Cerebellum (tissue), 5 donors: ENCODE data around the genes SLC6A19, NDUFS6 and ADAMTS16.

GRCh38 chr5:1201287-1201939 is at the start of gene SLC6A19:
Gene SLC6A19 (plus strand): TSS chr5:1201595.
- PRO-cap, 3 experiments: no peak in any of the 3 experiments
- RAMPAGE, long total RNA: no peak

DNA sequence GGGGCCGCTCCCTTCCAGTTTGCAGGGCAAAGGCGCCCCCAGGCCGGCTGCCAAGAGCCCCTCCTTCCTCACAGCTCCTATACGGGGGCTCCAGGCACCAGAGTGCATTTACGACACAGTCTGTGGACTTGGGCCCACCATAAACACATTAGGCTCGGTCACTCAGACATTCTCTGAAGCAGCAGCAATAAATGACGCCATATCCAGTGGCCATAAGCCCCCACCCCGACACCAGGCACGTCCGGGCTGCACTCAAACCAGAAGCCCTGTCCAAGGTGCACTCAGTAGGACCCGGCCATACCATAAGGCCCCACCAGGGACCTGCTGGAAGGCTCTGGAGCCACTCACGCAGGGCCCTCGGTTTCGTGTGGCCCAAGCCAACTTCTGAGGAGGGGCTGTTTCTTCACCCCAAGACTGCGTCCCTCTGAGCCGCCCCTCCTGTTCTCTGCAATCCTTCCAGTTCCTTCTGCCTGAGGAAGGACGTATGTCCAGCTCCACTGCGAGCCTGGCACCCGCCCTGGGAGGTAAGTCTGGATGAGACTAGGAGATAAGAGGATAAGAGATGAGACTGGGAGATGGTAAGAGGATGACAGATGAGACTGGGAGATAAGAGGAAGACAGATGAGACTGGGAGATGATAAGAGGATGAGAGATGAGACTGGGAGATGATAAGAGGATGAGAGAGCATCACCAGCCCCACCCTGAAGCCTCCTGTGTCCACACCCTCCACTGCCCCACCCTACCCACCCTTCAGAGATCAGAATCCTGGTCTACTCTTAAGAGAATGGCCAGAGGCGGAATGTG is 26.8 kb downstream of the SLC6A18 start:
- PRO-cap, 3 experiments: no peak in any of the 3 experiments
- RAMPAGE, long total RNA: no peak

GRCh38 chr5:1474361-1475380 is 29.4 kb upstream of the SLC6A3 start:
- PRO-cap, 3 experiments: no peak in any of the 3 experiments
- RAMPAGE, long total RNA: no peak

DNA sequence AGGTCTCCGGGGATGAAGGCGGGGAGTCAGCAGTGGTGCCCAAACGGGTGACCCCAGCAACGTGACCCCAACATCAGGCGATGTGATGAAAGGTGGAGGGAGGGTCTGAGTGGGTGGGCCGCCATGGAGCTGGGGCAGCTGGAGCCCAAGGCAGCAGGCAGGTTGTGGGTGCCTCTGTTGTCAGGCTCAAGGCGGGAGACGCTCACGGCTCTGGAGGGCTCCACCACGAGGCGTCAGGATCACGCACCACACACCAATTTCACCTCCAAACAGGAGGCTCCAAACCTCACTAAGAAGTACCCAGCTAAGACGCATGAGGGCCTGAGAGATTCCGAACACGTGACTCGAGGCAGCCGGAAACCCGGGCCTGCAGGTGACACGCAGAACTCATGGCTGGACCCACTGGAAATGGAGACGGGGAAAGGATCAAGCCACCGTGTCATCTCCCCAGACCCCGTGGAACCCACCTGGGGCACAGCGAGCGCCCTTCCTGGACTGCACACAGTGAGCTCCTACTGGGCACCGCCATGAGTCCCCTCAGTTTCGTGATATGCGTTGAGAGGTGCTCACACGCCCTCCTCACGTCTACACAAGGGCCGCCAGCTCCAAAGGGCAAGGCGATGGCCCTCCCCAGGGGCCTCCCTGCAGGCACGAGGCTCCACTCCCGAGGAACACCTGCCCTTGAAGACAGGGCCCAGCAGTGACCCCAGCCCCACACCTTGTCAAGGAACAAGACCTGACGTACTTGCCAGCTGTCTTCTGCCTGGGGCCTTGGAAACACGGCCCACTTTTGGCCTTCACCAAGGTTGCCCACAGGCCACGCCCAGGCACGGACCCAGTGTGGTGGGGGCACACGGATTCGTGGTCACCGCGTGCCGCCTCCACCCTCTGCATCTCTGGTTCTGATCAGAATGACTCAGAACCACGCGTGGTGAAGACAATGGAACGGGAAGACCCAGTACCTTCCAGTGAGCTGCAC is 37.0 kb downstream of the LPCAT1 start:
- PRO-cap, 3 experiments: no peak in any of the 3 experiments
- RAMPAGE, long total RNA: no peak

- PRO-cap, 3 experiments: no peak in any of the 3 experiments
- RAMPAGE, long total RNA: no peak
These were observed 34.4 kb downstream of the LPCAT1 start for GRCh38 chr5:1489357-1489845.

DNA sequence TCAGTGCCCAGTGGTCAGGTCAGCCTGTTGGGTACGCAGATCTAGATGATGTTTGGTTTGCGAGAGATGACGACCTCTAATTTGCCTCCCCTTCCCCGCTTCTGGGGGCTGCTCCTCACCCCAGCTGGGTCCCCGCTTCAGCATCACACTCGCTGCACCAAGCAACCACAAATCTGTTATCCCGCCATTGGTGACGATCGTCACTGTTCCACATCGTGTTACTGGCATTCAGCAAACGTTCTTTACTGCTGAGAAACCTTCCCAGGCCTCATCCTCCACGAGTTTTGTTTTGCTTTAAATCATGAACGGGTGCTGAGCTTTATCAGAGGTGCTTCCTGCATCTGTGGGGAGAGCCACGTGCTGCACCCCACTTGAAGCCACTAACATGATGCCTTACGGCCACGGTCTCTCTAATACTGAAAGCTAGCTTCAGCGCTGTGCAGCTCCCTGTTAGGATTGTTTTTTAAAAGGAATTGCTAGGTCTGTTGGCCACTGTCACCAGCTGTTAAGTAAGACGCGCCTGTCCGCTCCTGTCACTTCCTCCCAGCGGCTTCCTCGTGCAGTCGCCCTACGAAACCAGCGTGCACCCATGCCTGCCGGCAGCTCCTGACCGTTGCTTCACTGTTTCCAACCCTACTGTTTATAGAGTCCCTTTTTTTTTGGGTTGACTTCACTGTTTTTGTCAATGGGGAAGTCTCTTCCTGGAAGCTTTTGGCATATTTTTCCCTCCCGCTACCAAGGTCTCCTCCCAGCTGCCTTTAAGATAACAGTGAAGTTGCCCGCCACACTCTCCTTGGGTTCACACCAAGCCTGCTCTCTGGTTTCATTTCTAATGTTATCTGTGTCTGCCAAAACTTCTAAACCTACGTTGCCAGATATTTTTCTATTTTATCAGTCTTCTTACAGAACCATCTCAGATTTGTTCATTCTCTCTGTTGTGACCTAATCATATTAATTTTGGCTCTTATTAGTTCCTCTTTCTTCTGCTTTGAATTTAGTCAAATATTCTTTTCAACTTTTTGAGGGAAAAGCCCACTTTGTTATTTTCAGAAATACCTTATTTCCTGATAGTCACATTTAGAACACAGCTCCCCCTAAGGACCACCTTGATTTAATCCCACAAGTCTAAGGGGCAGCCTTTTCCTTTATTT is 20.3 kb downstream of the LPCAT1 start:
- PRO-cap, 3 experiments: no peak in any of the 3 experiments
- RAMPAGE, long total RNA: no peak

DNA sequence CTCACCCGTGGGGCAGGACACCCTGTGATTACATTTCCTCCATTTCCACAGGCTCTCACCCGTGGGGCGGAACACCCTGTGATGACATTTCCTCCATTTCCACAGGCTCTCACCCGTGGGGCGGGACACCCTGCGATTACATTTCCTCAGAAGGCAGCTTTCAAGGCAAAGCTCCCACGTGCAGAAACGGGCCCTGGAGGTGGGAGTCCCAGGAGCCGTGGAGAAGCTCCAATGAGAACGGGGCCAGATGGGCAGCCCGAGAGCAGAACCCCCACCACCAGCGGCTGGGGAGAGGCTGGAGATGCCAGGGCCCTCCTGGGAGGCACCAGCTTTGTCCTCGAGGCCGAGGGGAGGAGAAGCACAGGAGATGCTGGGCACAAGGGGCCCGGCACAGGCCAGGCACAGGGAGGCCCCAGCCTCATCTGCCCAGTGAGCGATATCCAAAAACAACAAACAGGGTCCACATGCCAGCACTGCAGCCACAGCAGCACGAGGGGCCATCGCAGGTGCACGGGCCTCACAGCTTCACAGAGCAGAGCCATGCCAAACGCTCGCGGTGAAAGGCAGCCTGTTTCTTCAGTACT is 9.8 kb downstream of the LPCAT1 start:
- PRO-cap, 3 experiments: no peak in any of the 3 experiments
- RAMPAGE, long total RNA: no peak

DNA sequence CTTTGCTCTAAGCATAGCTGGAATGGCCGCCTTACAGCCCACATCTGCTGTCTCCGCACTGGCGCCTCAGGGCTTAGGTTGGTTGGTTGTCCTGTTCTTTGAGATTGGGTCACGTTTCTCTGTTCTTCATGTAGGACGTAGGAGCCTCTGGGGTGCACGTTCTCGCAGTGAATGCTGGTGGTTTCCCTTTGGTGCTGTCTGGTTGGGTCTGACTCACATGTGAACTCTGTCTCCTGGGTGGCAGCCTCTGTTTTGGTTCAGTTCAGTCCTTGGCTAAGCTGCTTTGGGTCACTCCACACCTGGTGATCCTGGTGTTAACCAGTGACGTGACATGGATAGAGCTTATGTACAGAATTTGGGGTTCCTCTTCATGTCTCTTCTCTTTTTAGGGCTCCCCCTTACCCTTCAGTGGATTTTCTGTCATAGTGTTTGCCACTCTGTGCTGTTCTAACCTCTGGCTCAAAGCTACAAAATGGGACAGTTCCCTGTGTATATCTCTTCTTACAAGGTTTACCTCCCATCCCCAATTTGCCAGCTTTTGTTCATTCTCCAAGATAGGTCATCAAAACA is 12.6 kb upstream of the LPCAT1 start:
- PRO-cap, 3 experiments: no peak in any of the 3 experiments
- RAMPAGE, long total RNA: no peak

GRCh38 chr5:1633545-1634678 is 110.2 kb upstream of the LPCAT1 start:
- PRO-cap, 3 experiments: peak in 3 of 3 experiments; most common plus-strand start chr5:1634035 (in 1); most common minus-strand start chr5:1633981 (in 2)
- RAMPAGE, long total RNA: no peak

GRCh38 chr5:1641376-1641883 is 117.7 kb upstream of the LPCAT1 start:
- PRO-cap, 3 experiments: no peak in any of the 3 experiments
- RAMPAGE, long total RNA: no peak

DNA sequence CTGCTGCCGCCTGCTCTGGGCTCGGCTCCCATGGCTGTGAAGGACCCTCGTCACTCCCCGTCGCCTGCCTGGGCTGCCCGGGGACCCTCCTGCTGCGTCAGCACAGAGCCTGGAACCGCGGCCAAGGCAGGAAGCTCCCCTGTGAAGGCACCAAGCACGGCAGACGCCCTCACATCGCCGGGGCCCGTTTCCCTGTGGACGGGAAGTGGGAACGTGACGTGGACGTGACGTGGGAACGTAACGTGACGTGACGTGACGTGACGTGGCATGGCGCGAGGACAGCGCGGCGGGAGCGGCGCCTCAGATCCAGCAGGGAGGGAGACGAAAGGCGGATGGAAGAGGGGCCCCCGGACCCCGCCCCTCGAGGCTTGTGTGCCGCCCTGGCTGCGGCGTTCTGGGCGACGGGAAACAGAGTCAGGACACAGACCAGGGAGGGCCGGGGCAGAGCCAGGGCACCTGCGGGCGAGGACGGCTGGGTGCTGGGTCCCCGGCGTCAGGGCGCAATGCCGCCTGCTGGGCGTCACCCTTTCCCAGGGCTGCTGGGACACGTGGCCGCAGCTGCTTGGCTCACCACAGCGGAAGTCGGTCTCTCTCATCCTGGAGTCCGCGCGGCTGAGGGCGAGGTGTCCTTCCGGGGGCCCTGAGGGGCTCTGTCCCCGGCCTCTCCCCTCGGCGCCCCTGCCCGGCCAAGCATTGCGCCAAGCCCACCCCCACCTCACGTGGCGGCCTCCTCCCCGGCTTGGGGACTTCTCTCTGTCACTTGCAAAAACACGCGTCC is 53.0 kb downstream of the MRPL36 start:
- PRO-cap, 3 experiments: no peak in any of the 3 experiments
- RAMPAGE, long total RNA: no peak

DNA sequence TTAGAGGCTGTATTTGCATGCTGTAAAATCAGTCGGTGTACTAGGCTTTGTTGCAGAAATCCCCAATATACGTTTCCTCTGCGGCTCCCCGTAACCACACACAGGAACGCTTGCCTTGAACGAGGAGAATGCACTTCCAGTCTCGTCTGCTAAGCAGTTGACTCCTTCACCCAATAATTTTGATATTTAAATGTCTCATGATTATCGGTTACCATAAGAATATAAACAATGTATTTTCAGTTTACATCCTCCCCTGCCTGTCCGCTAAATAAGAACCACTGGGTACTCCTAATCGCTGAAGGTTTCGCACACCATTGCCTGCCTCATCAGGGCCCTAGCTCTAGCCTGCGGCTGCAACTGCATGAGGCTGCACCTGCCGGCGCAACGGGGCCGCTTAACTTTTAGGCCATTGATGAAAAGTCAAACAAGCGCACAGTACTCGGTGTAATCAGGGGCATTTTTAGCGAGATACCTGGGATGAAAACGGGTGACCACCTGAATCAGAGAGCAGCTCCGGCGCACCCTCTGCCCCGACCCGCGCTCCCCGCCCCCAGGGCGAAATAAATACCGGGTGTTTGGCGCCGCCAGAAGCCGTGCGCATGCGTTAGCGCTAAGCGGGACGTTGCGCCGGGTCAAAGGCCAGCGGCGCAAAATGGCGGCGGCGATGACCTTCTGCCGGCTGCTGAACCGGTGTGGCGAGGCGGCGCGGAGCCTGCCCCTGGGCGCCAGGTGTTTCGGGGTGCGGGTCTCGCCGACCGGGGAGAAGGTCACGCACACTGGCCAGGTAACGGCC is at the start of gene NDUFS6:
Gene NDUFS6 (plus strand): TSS at position 642 of the 793 bp plus-strand sequence.
- PRO-cap, 3 experiments: peak in 3 of 3 experiments; most common plus-strand start position 635 of the sequence (in 2); most common minus-strand start position 537 of the sequence (in 3)
- RAMPAGE, long total RNA: start-site peak on the plus strand centred at position 654 of the sequence, 50 bp wide, 754 and 124 reads in 2 replicates

GRCh38 chr5:1931700-1931956 is 48.9 kb upstream of the IRX4 start:
- PRO-cap, 3 experiments: peak in 1 of 3 experiments; most common plus-strand start chr5:1931865 (in 1); most common minus-strand start chr5:1931787 (in 1)
- RAMPAGE, long total RNA: no peak

GRCh38 chr5:1946746-1947122 is 64.0 kb upstream of the IRX4 start:
- PRO-cap, 3 experiments: no peak in any of the 3 experiments
- RAMPAGE, long total RNA: no peak

DNA sequence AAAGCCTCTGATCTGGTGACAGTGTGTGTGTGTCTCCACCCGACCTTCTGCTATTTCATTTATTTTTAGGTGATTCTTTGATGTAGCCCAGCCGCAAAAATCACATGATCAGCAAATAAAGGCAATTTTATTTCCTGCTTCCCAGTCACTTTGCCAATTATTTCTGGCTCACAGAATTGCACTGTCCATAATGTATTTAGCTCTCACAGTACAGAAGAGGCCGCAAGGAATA is 383.9 kb upstream of the IRX4 start:
- PRO-cap, 3 experiments: no peak in any of the 3 experiments
- RAMPAGE, long total RNA: no peak

DNA sequence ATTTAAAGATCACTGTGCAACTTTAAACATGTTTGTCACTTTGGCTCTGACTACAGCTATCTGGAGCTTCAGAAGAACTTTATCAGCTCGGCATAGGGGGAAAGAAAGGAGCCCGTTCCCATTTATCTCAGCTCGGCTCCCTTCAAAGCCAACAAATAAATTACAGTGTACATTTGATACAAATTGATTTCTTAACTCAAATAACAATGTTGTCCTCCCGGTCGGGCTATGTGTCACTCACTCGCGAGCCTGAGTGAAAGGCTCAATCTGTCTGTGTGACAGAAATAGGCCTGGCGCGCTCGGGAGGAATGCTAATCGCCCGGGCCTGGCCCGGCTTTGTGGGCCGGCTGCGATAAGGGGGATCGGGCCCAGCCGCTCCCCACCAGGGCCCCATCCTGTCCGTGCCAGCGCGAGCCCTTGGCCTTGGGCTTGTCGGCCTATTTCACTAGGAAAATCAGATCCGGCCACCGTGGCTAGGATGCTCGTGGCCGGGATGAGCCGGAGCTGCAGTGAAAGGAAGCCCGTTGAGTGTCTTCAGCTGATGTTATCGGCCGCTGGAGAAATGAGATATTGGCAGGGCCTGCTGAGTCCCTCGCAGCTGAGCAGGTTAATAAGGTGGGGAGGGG is 258.6 kb downstream of the IRX1 start:
- PRO-cap, 3 experiments: no peak in any of the 3 experiments
- RAMPAGE, long total RNA: no peak

DNA sequence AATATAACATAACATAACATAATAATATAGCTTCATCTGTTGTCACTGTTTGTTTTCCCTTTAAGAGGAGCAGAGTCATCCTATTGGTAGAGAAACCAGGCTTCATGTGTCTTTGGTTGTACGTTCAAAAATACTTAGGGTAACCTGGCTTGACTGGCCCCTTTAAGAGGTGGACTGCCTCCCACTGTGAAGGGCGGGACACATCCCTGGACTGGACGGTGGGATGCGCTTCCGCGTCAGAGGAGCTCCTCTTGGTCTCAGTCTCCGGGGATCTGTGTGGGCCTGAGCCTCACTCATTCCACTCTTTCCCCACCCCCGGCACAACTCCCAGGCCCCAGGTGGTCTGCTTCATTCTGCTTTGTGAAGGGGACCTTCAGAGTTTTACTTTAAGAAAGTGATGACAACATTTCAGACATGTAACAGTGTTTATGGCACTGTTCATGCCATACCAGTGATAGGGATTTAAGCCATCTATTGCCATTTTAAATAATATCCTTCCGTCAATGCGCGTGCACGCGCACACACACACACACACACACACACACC is 601.1 kb downstream of the IRX1 start:
- PRO-cap, 3 experiments: no peak in any of the 3 experiments
- RAMPAGE, long total RNA: no peak

DNA sequence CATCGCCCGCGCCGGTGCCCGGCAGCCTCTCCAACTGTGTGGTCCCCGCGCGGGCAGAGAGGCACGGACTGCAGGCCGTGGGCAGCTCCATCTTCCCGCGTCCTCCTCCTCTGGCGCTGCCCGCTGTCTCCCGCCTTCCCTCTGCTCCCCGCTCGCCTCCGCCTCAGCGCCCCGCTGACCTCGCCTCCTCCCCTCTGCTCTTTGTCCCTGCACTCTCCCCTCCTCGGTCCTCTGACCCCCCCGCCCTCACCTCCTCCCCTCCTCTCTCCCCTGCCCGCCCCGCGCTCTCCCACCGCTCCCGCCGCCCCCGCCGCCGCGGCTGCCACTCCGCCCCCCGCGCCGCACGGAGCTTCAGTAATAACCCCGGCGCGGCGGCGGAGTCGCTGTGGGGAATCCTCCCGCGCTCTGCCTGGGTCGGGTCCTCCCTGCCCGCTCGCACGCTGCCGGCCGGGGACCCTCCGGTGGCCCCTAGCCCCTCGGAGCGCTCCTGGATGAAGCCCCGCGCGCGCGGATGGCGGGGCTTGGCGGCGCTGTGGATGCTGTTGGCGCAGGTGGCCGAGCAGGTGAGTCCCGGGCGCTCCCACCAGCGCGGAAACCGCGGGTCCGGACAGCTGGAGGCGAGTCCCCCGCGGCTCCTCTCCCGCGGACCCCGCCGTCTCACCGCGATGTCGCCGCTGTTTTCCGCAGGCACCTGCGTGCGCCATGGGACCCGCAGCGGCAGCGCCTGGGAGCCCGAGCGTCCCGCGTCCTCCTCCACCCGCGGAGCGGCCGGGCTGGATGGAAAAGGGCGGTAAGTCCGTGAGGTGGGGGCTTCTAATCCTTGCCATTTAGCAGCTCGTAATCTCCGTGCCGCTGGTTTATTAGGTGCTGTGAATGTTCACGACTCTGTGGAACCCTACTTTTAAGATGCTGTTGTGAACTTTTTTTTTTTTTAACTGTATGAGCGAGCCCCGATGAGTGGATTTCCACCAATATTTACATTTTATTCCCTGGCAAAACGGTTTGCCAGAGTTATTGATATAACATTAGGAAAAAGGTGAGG is at the start of gene ADAMTS16:
Gene ADAMTS16 (plus strand): TSS at position 354 of the 1,042 bp plus-strand sequence.
- PRO-cap, 3 experiments: peak in 3 of 3 experiments; most common plus-strand start position 756 of the sequence (in 3); most common minus-strand start position 112 of the sequence (in 2)
- RAMPAGE, long total RNA: no peak

- PRO-cap, 3 experiments: no peak in any of the 3 experiments
- RAMPAGE, long total RNA: no peak
These were observed 5.8 kb downstream of the ADAMTS16 start for GRCh38 chr5:5145942-5146402.

DNA sequence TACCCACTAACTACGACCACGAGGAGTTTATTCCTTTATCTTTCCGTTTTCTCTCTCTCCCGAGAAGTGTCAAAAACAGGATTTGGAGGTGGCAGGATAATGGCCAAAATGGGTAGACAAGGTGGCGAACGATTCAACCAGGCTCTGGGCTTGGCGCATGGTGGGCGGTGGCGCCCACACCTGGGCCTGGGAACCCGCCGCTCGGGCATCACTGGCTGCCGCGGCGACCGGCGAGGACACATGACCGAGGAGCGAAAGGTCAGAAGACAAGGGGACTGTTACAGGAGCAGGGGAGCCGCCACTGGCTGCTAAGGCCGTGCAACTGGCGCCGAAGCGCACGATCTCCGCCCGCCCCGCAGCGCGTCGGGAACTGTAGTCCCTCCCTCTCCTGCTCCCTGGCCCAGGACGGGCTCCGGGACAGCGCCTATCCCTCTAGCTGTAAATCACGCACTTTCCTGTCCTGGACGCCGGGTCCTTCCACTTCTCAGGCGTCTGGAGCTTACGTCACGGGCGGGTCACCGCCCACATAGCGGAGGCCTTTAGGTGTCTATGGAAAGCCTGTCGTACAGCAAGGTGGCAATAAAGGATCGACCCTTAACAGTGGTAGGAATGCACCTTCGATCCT is 477 bp upstream of the ICE1 start:
- PRO-cap, 3 experiments: peak in 3 of 3 experiments; most common plus-strand start position 308 of the sequence (in 1); most common minus-strand start position 457 of the sequence (in 2)
- RAMPAGE, long total RNA: start-site peak on the minus strand centred at position 334 of the sequence, 336 bp wide, 102 and 202 reads in 2 replicates